Spinal cord (tissue), 3 donors: ENCODE measurements around a stretch of chr5.

- PRO-cap, result no peak
- RAMPAGE, long total RNA, result no peak
Measured at GRCh38 chr5:173237183-173237670, 2.2 kb upstream of the NKX2-5 start.

- PRO-cap, result no peak
- RAMPAGE, long total RNA, result no peak
Measured at GRCh38 chr5:173242513-173243200, 7.7 kb upstream of the NKX2-5 start.

- PRO-cap, result no peak
- RAMPAGE, long total RNA, result no peak
Measured at GRCh38 chr5:173412868-173413210, 84.6 kb upstream of the STC2 start.

- PRO-cap, result no peak
- RAMPAGE, long total RNA, result no peak
Measured at GRCh38 chr5:173498378-173498840, 118.0 kb downstream of the BOD1 start.

DNA sequence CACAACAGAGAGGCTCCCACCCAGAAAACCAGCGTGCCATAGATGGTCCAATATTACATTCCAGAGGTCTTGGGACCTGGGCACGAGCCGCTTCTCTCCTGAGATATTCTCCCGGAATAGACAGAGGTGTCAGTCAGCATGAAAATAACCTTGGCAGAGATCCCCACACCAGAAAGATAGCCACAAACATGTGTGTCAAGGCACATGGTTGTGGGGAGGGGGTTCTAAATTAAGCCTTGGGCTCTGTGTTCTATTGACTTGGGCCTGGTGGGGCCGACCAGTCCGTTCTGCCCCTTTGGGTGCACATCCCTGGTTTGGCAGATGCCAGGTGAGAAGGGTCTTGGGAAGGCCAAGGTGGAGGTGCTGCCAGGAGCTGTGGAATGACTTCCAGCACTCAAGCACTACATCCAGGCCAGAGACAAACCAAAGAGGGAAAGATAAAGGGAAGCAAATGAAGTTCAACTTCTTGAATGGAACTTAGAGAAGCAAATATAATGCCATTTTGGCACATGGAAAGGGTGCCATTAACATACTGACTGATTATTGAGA is 78.3 kb downstream of the BOD1 start:
- PRO-cap, result no peak
- RAMPAGE, long total RNA, result no peak

GRCh38 chr5:173617008-173617272 is 490 bp upstream of the BOD1 start:
- PRO-cap, result no peak
- RAMPAGE, long total RNA, result no peak

- PRO-cap, result no peak
- RAMPAGE, long total RNA, result no peak
Measured at GRCh38 chr5:173891205-173892393, 3.5 kb downstream of the CPEB4 start.

DNA sequence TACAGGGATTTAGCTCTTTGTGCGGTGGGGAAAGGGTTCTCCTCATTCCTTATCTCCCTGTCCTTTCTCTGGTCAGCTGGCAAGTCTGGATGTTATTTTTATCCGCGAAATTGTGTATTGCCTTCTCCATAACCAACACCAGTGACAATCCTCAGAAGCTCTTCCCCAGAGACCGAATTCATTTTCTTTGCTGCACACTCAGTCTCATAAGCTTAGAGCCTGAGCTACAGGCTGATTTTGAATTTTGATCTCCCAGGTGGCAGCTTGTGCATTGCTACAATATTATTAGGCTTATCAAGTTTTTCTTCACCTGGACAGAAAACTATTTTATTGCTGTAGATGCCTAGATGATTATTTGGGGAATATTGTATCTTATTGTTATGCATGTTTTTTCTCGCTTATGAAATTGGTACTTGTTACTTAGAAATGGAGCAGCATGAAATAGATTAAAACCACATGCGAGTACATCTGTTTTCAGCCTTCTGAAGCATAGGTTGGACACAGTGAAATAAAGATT is 27.3 kb downstream of the CPEB4 start:
- PRO-cap, result no peak
- RAMPAGE, long total RNA, result no peak

- PRO-cap, result no peak
- RAMPAGE, long total RNA, result no peak
Measured at GRCh38 chr5:173928232-173928707, 40.1 kb downstream of the CPEB4 start.

- PRO-cap, result no peak
- RAMPAGE, long total RNA, result no peak
Measured at GRCh38 chr5:173941870-173942680, 46.9 kb upstream of the C5orf47 start.

GRCh38 chr5:174019653-174020185 is 25.8 kb upstream of the NSG2 start:
- PRO-cap, result no peak
- RAMPAGE, long total RNA, result no peak

GRCh38 chr5:174505440-174506085 is 218.8 kb upstream of the MSX2 start:
- PRO-cap, result no peak
- RAMPAGE, long total RNA, result no peak

GRCh38 chr5:174725133-174725495 is 732 bp downstream of the MSX2 start:
- PRO-cap, result no peak
- RAMPAGE, long total RNA, result no peak

DNA sequence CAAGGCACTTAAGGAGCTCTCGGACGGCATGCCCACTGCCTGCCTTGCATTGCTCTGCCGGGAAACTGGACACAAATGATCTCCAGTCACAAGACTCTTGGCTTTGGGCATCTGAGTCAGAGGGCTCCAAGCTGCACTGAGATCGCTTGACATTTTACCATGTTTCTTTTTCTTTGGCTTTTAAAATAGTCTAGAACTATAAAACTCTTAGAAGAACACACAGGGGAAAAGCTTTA is 43.6 kb upstream of the HRH2 start:
- PRO-cap, result no peak
- RAMPAGE, long total RNA, result no peak

- PRO-cap, result no peak
- RAMPAGE, long total RNA, result no peak
Measured at GRCh38 chr5:175690939-175691545, 33.2 kb downstream of the HRH2 start.

DNA sequence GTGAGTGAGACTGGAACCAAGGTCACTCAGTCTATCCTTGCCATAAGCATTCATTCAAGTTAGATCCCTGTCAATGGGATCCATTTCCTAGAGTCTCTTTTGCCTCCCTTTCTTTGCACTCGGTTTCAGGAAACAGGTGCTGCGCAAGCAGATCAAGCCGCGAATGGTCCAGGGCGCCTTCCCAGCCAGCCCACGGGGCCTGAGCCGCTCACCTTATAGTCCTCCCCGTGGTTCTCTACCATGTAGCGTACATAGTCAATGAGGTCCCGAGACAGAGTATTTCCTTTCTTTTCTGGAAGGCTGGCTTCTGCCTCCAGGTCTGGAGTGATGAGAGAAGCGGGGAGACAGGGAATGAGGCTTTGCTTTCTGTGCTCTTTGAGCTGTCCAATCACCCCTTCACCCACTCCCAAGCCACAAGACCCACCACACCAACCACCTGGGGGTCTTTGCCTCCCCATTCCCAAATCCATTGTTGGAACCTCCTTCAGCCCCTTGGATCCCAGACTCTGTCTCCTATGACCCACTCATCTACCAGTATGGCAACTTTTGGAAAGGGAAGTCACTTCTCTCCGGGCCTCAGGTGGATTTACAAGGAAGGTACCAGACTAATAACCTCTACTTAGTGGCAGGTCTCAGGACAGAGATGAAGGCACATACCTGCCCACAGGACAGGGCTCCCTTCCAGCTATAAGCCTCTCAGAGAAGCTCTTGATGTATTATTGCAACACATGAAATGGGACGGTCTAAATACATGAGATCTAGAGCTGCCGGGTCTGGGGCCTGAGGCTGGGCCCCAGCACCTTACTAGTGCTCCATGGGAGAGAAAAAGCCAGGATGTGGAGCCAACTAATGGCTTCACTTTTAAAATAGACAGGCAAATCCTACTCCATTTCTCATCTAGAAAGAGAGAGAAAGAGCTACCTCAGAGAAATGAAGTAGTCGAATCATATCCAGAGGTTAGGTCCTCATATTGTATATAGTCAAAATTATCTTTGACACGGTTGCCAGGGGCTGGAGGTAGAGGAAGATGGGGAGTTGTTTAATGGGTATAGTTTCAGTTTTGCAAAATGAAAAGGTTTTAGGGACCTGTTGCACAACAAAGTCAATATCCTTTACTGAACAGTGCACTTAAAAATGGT is 3.0 kb downstream of the NOP16 start:
- PRO-cap, result no peak
- RAMPAGE, long total RNA, result no peak

DNA sequence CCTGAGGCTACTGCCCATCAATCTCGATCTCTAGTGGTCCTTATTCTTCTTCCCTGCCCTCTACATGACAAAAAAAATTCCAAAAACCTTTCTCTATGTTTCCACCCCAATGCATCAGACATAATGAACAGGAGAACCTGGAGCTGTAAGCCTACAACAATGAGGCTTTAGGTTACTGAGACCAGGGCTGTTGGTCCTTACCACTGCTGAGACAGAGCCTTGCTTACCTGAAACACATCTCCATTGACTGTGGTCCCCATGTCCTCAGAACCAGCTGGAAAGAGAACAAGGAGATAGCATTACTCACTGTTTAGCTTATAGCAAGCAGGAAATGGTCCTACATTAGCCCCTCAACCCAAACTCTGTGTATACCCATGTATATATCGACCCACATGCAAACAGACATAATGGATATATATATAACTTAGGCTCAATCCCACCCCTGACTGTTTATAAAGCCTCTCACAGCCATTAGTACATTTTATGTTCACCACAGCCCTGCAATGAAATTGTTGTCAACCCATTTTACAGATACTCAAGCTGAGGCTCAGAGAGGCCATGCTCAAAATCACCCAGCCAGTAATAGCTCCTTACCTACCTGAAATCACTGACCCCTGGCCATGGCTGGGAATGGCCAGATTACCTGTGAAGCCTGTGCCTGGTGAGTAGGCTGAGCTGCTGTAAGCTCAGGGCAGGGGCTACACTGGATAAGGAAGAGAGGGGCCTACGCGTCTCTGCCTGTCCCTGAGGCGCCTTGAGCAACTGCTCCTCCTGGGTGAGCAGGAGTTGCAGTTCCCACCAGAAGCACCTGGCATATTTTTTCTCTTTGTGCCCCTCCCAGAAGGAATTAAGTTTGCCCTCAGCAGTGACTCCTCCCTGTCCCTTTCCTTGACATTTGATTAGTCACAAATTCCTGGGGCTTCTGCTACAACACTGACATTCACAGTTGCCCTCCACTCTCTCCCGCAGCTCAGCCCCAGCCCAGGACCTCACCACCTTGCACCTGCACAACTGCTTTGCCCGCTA is 6.0 kb downstream of the CLTB start:
- PRO-cap, result no peak
- RAMPAGE, long total RNA, result no peak

- PRO-cap, result no peak
- RAMPAGE, long total RNA, result no peak
Measured at GRCh38 chr5:176436583-176437074, 11.6 kb upstream of the FAF2 start.

GRCh38 chr5:176529622-176530383 is 7.4 kb downstream of the RNF44 start:
- PRO-cap, result no peak
- RAMPAGE, long total RNA, result no peak

- PRO-cap, result unidirectional peak, minus-strand start at chr5:176537860
- RAMPAGE, long total RNA, result no peak
Measured at GRCh38 chr5:176537674-176538017, 444 bp upstream of the RNF44 start.